Parietal lobe (tissue), 2 donors: ENCODE measurements around a stretch of chr9.

- RAMPAGE, long total RNA, result no peak
Measured at GRCh38 chr9:129327589-129328323, 149.7 kb upstream of the IER5L start.

GRCh38 chr9:129351707-129352681 is 173.9 kb upstream of the IER5L start:
- RAMPAGE, long total RNA, result no peak

- RAMPAGE, long total RNA, result no peak
Measured at GRCh38 chr9:129432683-129433304, 188.1 kb downstream of the C9orf50 start.

DNA sequence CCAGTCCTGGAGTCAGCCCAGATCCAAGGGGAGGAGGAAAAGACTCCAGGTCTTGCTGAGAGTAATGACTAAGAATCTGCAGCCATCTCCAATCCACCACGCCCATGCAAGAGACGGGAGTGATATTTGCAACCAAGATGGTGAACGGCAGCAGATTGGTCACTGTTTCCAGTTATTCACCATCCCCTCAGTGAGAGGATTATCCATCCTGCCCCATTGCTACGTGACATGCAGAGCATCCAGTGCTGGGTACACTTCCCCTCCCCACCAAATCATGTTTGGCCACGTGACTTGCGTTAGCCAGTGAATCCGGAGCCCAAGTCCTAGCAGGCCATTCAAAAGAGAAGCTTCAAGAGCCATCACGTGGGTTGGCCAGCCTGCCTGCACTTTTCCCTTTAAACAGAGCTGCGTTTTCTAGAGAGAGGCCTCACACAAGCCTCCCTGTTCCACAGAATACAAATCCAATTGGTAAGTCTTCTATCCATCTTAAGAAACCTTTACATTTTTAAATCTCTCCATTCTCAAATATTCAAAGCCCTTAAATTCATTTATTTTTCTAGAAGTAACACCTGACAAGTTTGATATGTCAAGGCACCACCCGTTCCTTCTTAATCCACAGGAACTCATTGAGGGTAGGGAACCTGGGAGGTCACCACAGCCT is 173.7 kb downstream of the C9orf50 start:
- RAMPAGE, long total RNA, result no peak

DNA sequence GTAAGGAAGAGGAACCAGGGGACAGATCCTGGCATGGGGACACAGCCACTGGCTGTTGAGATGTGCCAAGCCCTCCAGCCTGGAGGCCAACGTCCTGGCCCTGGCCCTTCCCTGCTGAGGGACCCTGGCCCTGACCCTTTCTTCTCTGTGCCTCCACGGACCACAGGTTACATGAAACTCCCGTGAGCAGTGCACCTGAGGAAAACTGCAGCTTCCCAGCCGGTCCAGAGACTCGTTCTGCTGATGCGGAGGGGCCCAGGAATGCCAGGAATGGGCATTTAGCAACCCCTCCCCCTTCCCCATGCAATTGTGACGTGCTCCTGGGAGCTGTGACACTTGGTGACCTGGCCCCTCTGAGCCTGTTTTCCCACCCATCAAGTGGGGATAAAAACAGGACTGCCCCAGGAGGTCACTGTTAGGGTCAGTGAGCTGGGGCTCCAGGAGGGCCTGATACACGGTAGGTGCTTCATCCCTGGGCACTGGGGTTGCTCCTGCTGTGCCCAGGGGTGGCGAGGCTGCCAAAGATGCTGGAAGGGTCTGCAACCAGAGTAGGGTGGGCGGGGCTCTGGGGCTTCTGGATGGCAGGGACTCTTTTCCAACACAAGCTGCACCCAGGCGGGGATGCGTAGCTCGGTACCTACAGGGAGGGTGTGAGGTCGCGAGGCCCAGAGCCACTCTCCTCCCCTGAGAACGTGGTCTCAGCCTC is 151.5 kb downstream of the C9orf50 start:
- RAMPAGE, long total RNA, result no peak

DNA sequence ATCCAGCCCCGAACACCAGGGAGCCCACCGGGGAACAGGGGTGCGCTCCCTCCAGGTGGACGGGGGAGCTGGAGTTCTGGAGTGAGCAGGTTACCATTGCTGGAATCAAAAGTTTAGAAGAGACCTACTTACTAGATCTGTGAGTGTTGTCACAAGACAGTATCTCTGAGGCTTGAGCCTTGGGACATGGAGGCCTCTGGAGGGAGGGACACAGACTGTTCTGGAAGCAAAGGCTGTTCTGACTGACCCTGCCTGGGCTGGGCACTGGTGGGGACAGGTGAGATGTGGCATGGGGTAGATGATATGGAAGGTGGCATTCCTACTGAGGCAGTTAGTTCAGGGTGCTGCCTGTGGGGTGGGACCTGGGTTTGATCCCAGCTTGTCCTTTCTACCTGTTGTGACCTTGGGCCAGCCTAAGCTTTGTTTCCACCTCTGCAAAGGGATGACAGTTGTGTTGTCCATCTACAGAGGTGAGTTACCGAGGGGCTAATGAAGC is 140.2 kb downstream of the C9orf50 start:
- RAMPAGE, long total RNA, result no peak

DNA sequence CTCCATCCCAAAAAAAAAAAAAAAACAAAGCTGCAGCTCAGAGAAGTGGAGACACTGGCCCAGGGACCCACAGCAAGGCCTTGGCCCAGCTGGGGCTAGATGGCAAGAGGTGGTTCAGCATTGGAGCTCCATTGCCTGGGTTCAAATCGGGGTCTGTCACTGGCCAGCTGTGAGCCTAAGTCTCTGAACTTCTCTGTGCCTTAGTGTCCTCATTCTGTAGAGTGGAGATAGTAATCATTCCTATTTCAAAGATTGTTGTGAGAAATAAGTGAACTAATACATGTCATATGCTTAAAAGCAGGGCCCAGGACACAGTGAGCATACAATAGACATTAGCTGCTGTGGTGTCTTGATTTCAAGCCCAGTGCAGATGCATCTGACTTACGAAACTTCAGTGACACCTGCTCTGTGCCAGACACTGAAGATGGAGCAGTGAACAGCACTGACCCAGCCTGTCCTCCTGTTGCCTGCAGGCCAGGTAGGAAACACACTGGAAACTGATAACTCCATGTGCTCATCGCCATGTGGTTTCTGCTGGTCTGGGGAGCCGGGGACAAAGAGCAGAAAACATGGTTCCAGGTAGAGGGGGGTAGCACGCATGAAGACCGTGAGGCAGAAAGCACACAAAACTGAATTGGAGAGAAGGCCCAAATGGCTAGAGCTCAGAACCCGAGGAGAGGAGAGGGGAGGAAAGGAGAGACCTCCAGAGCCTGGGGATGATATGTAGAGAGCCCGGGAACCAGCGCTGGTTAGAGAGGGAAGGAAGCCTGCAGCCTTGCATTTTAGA is 127.6 kb downstream of the C9orf50 start:
- RAMPAGE, long total RNA, result no peak

DNA sequence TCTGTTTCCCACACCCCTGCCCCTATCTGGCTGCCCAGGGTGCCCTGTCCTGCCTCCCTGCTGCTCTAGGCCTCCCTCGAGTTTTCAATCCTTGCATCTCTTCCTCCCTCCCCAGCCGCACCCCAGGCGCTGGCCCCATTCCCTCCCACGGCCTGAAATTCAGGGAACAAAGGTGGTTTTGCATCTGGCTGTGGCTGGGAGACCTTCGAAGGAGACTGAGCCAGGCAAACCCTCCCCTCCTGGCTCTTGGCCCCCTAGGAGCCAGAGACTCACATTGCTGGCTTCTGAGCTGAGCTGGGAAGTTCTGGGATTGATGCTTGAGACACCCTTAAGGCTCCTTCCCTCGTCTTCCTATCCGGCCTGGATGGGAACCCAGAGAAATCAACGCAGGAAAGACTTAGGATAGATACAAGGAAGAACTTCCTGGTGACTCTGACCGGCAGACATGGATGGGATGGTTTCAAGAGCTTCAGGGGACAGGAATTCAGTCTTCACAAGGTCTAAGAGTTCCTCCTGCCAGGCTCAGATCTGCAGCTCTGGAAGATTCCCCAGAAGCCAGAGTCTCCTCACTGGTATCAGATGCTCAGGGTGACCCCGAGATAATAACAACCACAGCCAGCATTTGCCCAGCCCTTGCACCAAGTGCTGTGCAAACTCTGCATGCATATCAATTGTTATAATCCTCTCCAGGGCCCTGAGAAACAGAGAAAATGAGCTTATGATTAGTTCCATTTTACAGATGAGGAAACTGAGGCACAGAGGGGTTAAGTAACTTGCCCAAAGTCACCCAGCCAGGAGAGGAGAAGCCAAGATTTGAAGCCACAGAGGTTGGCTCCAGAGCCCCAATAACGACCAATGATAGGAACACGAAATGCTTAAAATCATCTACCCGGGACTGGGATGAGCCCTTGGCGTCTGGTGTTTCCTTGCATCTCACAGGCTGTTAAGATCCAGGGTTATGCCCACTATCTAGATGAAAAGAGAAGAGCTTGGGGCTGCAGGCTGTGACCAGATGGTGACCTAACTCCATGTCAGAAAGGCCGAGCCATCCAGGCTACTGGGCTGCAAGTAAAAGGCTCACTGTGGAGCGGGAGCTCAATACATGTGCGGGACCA is 120.0 kb downstream of the C9orf50 start:
- RAMPAGE, long total RNA, result no peak

DNA sequence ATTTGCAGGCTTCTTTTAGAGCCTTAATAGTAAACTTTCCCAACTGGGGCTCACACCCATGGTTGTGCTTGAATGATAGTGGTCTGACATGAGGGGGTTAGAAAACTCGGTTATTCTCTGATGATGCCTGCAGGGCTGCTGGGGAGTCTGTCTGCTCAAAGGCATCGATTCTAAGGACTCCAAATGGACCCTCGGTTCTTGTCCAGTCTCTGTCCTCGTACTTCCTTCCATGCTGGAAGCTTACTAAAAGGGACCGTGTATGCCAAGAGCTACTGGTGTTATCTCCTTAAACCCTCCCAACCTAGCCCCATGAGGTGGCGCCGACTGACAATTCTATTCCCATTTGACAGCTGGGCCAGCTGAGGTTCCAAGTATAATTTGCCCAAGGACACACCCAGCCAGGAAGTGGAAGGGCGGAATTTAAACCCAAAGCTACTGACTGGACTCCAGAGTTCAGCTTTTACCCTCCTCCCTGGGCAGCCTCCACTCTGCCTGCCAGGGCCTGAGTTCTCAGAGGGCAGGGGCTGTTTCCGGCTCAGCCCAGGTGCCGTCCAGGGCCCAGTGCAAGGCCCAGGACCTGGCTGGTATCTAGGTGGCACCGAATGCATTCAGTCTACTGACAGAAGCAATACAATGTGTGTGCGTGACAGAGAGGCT is 71.9 kb downstream of the C9orf50 start:
- RAMPAGE, long total RNA, result no peak

DNA sequence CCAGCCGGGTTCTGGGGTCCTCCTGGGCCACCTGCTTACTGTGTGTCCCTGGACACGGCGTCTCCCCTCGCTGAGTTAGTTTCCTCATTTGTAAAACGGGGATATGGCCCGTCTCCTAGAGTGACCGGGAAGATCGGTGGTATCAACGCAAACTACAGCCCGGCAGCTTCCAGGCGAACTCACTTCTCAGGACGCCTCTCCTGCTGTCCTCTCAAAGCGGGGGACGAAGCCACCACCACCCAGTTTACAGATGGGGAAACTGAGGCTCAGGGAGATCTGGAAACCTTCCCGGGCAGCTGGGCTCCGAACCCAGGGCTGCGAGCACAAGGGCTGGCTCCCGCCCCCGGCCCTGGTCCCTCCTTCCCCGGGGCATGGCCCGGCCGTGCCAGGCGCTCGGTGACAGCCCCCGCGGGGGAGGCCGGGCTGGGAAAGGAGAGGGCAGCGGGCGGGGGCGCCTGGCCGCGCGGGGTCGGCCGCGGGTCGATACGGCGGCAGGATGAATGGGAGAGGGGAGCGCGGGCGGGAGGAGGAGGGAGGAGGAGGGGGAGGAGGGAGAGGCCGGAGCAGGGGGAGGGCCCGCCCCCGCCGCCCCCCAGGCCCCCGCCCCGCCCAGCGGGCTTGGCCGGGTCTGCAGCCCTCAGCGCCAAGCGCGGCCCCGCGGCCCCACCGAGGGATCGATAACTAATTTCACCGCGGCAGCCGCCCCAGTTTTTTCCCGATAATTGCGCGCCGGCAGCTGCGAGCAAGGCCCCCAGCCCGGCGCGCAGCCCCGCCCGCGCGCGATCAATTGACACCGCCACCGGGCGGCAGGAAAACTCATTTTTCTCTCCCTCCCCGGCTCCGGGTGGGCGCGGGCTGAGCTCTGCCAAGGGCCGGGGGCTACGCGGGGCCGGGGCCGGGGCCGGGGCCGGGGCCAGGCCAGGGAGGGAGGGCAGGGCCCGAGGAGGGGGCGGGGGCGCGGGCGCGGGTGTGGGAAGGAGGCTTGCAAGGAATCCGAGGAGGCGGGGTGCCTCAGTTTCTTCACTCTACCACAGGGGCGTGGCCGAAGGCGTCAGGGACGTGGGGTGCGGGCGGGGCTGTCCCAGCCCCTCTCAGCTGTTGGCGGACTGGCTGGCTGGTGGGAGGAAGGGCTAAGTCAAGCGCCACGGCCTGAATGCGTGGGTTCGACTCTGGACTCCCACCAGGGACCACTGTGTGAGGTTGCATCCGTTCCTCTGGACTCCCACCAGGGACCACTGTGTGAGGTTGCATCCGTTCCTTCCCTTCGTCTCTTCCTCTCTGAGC is 52.1 kb downstream of the C9orf50 start:
- RAMPAGE, long total RNA, result no peak

DNA sequence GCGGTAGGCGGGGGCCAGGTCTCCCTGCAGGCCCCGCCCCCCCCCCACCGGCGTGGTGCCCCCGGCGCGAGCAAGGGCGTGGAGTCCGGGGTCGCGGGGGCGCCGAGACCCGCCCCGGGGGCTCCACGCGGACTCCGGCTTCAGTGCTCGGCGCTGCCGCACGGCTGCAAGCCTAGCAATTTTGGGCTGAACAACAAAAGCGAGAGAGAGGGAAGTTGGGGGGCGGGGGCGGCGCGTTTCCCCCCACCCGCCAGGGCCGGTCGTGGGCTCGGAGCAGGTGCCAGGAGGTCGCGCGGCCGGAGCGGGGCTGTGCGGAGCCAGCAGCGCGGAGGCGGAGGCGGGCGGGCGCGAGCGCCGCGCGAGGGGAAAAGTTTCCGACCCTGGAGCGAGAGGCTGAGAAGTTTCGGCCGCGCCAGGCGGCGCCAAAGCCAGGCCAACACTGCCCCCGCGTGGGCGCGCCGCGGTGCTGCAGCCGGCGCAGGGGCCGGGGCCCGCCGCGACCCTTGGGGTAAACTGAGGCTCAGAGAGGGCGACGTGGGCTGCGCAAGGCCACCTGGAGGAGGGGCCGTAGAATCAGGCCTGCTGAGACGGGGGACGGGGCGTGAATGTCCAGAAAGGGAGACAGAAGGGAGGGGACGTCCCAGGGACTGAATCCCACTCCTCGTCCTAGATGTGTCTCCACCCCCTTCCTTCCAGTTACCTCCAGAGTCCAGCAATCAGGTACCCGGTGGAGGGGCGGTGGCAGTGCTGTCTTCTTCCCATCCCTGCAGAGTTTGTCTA is 10.4 kb downstream of the C9orf50 start:
- RAMPAGE, long total RNA, result no peak

- RAMPAGE, long total RNA, result no peak
Measured at GRCh38 chr9:129612342-129612653, 8.6 kb downstream of the C9orf50 start.

GRCh38 chr9:129624911-129625551 is 932 bp upstream of the NTMT1 start:
- RAMPAGE, long total RNA, result no peak

GRCh38 chr9:129627535-129628624 is 1.9 kb downstream of the NTMT1 start:
- RAMPAGE, long total RNA, result no peak

GRCh38 chr9:129632960-129633973 is 7.3 kb downstream of the NTMT1 start:
- RAMPAGE, long total RNA, result no peak

DNA sequence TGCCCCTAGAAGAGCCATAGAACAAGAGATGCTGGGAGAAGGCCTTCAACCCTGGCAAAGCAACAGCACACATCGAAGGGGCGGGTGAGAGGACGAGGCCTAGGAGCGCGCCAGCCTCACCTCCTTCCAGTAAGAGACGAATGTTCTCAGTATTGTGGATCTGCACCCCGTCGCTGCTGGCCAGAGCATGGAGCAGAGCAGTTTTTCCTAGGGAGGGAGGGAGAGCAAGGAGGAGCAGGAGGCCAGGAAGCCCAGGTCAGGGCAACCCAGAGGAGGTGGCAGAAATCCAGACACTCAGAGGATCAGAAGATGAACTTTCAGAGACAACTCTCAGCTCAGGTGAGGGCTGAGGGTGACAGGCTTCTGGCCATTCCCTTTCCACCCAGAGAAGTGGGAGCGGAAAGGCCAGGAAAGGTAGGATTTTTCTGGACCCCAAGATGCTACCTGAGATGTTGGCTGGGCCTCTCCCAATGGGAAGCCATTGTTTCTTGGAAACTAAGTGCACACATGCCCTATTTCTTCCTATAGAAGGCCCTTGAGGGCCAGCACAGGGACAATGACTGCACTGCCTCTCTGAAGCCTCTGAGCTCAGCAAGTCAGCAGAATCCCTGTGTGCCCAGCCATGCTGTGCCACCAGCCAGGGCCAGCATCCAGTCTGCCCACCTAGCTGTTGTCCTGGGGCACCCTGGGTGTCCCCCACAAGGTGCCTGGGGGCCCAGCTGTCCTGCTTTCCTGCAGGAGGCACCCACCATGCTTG is 3.3 kb downstream of the ASB6 start:
- RAMPAGE, long total RNA, result no peak

- RAMPAGE, long total RNA, result no peak
Measured at GRCh38 chr9:129698631-129698935, 33.1 kb downstream of the PRRX2 start.

GRCh38 chr9:129995466-129995936 is 47.5 kb downstream of the FNBP1 start:
- RAMPAGE, long total RNA, result no peak

- RAMPAGE, long total RNA, result no peak
Measured at GRCh38 chr9:129996813-129997205, 46.2 kb downstream of the FNBP1 start.

- RAMPAGE, long total RNA, result no peak
Measured at GRCh38 chr9:130077187-130077625, 23.5 kb downstream of the GPR107 start.